Gastrocnemius medialis (tissue), 3 donors: ENCODE measurements around a stretch of chr17.

- PRO-cap = no peak
- RAMPAGE, long total RNA, 3 experiments = no peak in any of the 3 experiments
Observed at GRCh38 chr17:59367938-59369165, 36.9 kb downstream of the YPEL2 start.

DNA sequence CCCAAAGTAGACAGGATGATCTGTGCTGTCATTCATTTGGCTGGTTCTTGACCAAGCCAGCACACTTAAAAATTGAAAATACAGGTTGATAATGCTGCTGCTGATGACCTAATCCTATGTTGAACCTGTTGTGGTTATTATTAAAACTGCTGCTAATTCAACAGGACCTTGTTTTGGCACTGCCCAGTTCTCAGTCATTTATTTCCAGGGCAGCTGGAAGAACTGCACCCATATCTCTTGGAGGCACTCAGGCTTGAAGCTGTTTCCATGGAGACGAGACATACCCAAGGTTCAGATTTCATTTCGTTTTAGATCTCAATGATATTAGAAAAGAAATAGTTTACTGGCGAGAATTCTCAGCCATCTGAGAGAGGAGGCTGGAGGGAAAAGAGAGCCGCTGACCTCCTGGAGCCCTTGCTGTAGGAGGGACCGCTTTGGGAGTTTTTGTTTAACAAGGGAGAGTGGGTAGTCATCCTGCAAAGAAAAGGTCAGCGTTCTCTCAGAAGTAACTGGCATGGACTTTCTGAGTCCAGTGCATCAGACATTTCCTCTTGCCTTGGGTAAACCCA lies 75.3 kb downstream of the YPEL2 start:
- PRO-cap = no peak
- RAMPAGE, long total RNA, 3 experiments = no peak in any of the 3 experiments

GRCh38 chr17:59521368-59522019 lies 43.9 kb upstream of the DHX40 start:
- PRO-cap = no peak
- RAMPAGE, long total RNA, 3 experiments = no peak in any of the 3 experiments

DNA sequence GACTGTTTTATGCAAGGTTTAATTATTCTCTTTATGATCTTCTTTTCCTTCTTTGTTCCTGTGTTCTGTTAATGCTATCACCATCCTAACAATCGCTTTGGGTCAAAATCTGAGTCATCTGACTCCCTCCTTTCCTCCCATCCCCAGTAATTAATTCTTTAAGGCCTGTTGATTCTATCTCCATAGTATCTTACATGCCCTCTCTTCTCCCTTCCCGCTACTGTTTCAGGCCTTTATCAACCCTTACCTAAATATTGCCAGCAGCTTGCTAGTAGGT lies 76.0 kb downstream of the VMP1 start:
- PRO-cap = no peak
- RAMPAGE, long total RNA, 3 experiments = no peak in any of the 3 experiments

GRCh38 chr17:59785378-59786001 lies 78.0 kb downstream of the VMP1 start:
- PRO-cap = no peak
- RAMPAGE, long total RNA, 3 experiments = no peak in any of the 3 experiments

GRCh38 chr17:59807974-59808607 lies 84.7 kb downstream of the TUBD1 start:
- PRO-cap = no peak
- RAMPAGE, long total RNA, 3 experiments = no peak in any of the 3 experiments

GRCh38 chr17:60089484-60089747 lies 10.7 kb upstream of the HEATR6 start:
- PRO-cap = no peak
- RAMPAGE, long total RNA, 3 experiments = no peak in any of the 3 experiments

DNA sequence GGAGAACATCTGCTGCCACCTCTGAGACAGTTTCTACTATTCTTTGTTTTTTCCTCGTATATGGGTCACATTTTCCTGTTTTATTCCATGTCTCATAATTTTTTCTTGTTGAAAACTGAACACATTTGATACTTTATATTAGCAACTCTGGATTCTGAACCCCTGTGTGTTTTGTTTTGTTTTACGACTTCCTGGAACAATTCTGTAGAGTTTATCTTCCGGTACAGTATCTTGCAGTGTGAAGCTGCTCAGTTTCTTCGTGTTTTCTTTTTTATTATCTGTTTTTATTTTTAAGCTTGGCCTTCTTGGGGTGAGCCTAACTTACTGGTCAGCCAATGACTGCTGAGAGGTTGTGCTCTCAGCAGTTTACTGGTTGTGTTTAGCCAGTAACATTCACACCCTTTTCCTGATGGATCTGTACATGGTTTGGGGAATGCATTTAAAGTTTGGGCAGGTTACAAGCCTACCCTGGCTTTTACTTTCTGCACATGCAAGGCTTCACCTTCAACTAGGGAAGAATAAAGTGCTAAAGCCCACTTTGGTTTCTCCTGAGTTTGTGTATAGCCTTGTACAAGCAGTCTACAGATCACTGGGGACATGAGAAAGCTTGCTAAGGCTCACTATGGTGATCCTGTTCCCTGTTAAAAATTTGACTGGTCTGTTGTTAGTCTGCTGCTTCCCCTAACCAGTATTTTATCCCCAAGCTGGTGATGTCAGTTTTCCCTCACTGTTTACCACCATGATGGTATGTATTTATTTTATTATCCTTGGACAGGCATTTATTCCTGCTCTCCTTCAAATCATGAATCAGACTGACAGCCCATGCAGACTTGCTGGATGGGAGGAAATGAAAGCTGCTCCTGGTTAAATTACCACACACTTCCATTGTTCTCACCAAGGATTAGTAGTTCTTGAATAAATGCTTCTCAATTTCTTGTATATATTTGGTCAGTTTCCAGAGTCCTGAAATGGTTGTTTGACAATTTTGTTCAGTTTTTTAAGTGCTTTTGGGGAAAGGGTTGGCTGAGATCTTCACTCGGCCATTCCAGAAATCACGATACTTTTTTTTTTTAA lies 99.4 kb downstream of the CA4 start:
- PRO-cap = no peak
- RAMPAGE, long total RNA, 3 experiments = no peak in any of the 3 experiments

GRCh38 chr17:60392978-60393605 lies 1.2 kb upstream of the USP32 start:
- PRO-cap = no peak
- RAMPAGE, long total RNA, 3 experiments = no peak in any of the 3 experiments

- PRO-cap = no peak
- RAMPAGE, long total RNA, 3 experiments = no peak in any of the 3 experiments
Observed at GRCh38 chr17:60614264-60614838, 14.4 kb downstream of the PPM1D start.

GRCh38 chr17:60902312-60902904 lies 224.8 kb downstream of the BCAS3 start:
- PRO-cap = no peak
- RAMPAGE, long total RNA, 3 experiments = no peak in any of the 3 experiments

DNA sequence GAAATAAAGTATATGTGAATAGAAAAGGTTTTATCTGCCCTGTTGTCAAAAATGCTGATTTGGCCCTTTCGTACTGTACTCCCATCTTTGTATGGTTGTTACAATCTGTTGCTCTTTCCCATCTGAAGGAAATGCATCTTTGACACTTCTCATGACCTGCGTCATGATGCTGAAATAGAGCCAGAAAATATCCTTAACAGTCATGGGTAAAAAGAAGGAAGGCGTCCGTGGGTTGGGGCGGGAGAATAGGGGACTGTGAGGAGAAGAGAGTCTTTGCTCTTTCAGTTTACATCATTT lies 327.7 kb downstream of the BCAS3 start:
- PRO-cap = no peak
- RAMPAGE, long total RNA, 3 experiments = no peak in any of the 3 experiments

- PRO-cap = no peak
- RAMPAGE, long total RNA, 3 experiments = no peak in any of the 3 experiments
Observed at GRCh38 chr17:61189648-61190026, 210.0 kb upstream of the TBX2 start.

DNA sequence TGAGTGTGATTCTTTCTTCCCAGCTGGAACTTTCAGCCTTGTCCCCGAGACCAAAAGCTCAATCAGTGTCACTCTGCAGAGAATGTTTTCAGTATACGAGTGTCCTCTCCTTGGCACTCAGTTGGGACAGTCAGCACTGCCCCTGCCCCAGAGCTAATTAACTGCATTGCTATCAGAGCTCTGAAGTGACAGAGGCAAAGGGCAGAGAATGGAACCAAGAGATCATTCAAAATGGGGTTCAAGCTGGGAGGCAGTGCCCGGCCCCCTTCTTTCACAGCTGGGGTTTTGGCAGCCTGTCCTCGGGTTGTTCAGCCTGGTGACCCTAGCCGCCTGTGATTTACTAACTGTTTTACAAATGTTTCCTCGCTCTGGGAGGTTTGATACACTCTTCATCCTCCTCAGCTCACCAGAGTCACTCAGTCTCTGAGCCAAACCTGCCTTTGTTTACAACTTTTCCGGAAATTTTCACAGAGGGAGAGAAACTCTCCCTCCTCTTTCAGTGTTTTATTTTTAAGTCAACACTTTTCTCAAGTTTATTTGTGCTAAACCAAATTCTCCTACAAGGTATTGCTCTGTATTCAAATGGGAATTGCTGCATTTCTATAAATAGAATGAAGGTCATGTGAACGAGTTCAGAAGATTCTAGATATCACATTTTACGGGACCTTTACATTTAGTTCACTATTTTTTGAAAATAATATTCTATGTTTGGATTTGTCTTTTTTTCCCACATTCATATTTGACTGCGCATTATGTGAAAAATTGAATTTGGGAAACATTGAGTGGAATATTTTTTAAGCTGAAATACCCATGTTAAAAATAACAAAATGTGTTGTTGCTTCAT lies 195.7 kb upstream of the TBX2 start:
- PRO-cap = no peak
- RAMPAGE, long total RNA, 3 experiments = no peak in any of the 3 experiments

DNA sequence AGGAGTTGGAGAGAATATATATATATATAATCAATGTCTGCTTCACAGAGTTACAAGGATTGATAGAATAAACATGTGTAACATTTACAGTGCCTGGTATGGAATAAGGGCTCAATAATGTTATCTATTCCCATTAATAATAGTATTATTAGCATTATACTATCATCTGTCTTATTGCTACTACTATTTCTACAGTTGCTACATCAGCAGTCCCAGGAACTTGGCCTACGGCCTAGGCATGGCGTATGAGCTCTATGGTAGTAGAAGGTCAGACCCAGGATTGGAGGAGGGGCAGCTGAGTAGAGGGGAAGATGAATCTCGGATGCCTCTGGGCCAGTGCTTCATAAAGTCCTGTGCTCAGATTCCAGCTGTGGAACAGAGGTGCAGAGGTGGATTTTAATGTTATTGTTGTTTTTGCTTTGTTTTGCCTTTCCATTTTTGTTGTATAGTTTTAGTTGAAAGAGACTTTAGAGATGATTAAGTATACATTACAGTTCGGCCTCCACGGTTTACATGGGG lies 146.2 kb upstream of the TBX2 start:
- PRO-cap = no peak
- RAMPAGE, long total RNA, 3 experiments = no peak in any of the 3 experiments

GRCh38 chr17:61335879-61336382 lies 63.7 kb upstream of the TBX2 start:
- PRO-cap = no peak
- RAMPAGE, long total RNA, 3 experiments = no peak in any of the 3 experiments

DNA sequence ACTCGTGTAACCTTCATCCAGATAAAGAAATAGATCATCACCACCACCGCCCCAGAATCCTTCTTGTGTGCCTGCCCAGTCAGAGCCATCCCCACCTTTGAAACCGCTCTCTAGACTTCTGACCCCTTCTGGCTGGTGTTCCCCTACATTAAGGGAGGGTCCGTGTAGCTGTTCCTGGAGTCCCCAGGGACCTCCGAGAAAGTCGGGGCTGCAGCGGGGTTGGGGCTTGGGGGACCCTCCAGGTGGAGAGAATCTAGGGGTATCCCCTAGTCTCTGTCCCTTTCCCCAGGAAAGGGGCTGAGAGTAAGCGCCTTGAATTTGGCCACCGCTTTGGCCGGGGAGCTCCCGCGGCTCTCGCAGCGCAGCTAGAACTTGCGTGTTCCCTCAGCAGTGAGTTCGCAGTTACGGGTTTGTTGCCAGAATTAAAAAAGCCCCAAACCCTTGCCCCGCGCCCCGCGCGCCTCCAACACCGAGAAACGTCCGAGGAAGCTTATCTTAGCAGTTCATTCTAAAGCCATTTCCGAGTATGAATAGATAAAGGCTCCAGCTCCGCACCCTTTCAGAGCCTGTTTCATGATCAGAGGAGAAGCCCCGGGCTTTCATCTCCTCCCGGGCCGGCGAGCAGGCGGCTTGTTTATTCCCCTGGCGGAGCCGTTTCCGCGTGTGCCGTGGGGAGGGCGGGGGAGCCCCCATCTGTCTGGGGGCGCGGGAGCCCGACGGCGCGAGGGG lies 9.6 kb downstream of the TBX4 start:
- PRO-cap = no peak
- RAMPAGE, long total RNA, 3 experiments = no peak in any of the 3 experiments

GRCh38 chr17:61945014-61945556 lies 17.3 kb upstream of the INTS2 start:
- PRO-cap = no peak
- RAMPAGE, long total RNA, 3 experiments = no peak in any of the 3 experiments

DNA sequence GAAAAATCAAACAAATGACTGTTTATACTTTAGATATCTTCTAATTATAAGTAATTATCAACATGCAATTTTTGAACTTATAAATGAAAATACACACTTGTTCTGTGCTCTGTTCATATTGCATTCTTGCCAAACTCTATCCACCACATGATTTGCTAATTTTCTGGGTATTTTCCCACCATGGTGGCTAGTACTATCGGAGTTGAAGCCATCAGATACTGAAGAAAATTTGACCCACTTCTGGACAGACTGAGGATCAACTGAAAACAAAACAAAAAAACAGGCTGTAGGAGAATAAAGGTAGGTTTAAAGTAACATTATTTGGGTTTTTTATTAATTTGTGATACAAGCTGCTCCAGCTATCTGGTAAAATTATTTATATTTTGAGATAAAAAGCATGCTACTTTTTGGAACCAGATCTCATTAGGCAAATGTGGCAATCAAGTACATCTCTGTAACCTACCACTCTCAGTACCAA lies 35.3 kb downstream of the MED13 start:
- PRO-cap = no peak
- RAMPAGE, long total RNA, 3 experiments = no peak in any of the 3 experiments

GRCh38 chr17:62062924-62063663 lies 2.0 kb downstream of the MED13 start:
- PRO-cap = no peak
- RAMPAGE, long total RNA, 3 experiments = no peak in any of the 3 experiments